ENCODE results near the gene HGF.

GRCh38 chr7:80277339-80278226 is 143.0 kb downstream of the GNAI1 start:
- PRO-cap = no peak
- RAMPAGE, long total RNA, 4 experiments = no peak in any of the 4 experiments

- PRO-cap = no peak
- RAMPAGE, long total RNA, 4 experiments = no peak in any of the 4 experiments
Observed at GRCh38 chr7:80279583-80280301, 145.1 kb downstream of the GNAI1 start.

- PRO-cap = no peak
- RAMPAGE, long total RNA, 4 experiments = no peak in any of the 4 experiments
Observed at GRCh38 chr7:80623513-80624465, 14.7 kb upstream of the CD36 start.

GRCh38 chr7:81478181-81479321 is 291.3 kb downstream of the HGF start:
- PRO-cap = no peak
- RAMPAGE, long total RNA, 4 experiments = no peak in any of the 4 experiments

GRCh38 chr7:81769822-81770821 is at the start of gene HGF:
HGF (minus strand) TSS chr7:81770047.
- PRO-cap = bidirectional peak, plus-strand start at chr7:81770359, minus-strand start at chr7:81770128
- RAMPAGE, long total RNA, 4 experiments = start-site peak on the minus strand in 3 of 4 experiments, at chr7:81770047-81770086 at its widest, 6 to 30 reads per replicate

- PRO-cap = no peak
- RAMPAGE, long total RNA, 4 experiments = no peak in any of the 4 experiments
Observed at GRCh38 chr7:81845902-81846256, 76.0 kb upstream of the HGF start.

DNA sequence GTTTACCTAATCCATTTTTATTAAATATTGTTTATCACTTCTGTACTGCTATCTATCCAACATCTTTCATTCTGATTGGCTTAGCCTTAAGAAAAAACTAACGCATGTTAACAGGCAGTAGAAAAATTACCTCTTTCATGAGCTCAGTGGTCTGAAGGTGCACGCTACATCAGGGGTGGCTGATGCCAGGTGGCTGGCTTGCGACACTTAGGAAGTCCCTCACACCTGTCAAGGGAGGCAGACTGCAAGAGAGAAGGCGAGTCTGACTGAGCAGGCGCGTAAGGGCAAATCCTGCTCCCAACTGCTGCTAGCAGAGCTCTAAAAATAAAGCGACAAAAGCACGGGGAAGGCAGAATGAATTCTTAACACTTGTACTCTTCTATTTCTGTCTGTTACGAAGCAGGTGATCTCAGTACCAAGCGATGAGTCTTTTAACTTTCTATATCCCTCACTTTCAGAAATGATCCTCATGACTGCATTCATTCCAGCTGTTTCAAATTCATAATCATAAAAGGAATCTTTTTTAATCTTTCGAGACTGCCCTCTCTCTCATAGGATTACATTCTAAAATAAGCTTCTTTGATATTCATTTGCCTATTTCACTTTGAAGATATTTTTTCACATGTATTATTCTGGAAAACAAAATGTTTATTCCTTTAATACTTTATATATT is 33.1 kb downstream of the CACNA2D1 start:
- PRO-cap = bidirectional peak, plus-strand start at position 392 of the sequence, minus-strand start at position 320 of the sequence
- RAMPAGE, long total RNA, 4 experiments = no peak in any of the 4 experiments

DNA sequence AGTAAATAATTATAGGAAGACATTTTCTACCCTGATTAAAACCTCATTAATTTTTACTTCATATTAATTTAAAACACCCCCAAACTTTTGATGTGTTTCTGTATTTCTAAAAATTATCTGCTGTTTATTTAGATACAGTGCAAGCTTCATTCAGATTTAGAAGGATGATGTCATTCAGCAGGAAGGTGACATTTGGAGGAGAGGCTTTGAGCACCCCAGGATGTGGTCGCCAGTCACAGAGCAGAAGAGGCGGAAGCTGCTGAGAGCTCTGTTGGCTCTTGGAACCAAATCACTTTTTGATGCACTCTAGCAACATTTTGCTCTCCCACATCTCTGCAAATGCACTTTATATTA is 233.9 kb upstream of the CACNA2D1 start:
- PRO-cap = no peak
- RAMPAGE, long total RNA, 4 experiments = no peak in any of the 4 experiments

DNA sequence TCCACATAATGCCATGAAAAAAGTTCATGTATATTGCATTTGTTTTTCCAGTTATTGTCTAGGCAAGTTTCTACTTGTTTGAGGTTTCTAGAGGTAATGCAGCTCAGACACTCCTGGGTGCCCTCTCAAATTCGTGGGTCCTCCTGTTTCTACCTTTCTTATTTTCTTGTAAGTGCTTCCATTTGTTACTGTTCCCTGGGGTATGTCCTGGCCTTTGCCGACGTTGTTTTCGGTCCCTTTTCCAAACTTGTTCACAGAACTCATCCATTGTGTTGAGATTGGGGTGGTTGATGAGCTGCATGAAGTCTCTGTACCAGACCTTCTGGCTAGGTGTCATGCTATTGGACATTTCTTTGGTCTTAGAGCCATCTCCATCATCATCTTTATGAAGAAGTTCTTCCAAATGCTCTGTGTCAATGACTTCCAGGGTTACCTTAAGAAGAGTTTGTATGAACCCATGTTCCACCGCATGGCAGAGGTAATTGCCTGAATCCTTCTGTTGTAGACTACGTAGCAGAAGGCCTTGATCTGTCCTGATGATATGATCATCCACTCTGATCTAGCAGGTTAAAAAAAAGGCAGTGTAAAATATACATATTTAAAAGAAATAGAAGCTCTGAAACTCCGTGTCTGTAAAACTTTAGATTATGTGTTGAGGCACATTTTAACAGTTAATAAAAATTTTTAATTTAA is 233.2 kb downstream of the SEMA3A start:
- PRO-cap = no peak
- RAMPAGE, long total RNA, 4 experiments = no peak in any of the 4 experiments

DNA sequence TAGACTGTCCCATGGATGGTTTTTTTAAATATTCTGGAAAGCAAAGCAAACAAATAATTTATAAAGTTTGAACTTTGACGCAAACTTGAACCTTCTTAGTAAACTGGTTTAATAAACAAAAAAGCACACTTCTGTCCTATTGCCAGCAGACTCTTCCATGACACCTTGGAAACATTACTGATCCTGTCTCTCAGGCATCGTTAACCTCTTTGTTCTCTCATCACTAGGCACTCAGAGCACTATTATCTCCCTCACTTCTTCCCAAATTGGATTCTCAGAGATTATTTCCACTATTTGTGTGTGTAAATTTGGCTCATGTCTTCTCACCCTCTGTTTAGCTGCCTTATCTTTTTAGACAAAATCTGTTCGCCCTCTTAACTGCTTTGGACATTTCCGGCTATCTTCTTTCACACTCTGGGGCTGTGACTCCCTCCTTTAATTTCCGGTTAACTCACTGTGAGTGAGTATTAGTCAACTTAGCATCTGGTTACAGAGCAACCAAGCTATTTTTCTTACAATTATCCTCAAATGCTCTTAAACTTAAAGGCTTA is 177.4 kb upstream of the SEMA3A start:
- PRO-cap = no peak
- RAMPAGE, long total RNA, 4 experiments = no peak in any of the 4 experiments

DNA sequence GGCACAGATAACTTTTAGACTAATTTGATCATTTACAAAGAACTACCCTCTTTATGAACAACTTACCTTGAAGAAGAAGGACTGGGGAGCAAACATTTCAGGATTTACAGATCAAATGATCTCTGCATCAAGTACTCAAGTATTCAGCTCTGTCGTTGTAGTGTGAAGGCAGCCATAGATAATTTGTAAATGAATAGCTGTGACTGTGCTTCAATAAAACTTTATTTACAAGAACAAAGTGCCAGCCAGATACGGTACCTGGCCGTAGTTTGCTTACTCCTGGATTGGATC is 388.1 kb upstream of the SEMA3A start:
- PRO-cap = no peak
- RAMPAGE, long total RNA, 4 experiments = no peak in any of the 4 experiments

GRCh38 chr7:86846607-86847131 is 203.0 kb downstream of the GRM3 start:
- PRO-cap = no peak
- RAMPAGE, long total RNA, 4 experiments = no peak in any of the 4 experiments

DNA sequence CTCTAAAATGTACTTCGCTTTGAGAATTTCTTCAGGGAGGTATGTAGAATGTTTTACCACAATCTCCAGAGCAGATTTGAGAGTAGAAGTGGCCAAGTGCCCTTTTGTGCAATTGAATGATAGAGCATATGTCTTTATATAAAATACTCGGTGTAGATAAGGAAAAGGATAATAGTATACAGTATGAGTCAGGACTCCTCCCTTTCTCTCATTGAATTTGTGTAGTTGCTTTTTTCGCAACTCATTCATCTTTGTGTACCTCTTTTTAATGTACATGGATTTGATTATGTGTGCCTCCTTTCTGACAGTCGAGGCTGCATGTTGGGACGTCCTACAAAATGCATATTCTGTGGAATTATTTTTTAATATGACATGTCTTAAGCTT is 1.1 kb downstream of the DMTF1 start:
- PRO-cap = no peak
- RAMPAGE, long total RNA, 4 experiments = no peak in any of the 4 experiments

GRCh38 chr7:87162090-87162766 is 10.0 kb downstream of the DMTF1 start:
- PRO-cap = no peak
- RAMPAGE, long total RNA, 4 experiments = no peak in any of the 4 experiments

GRCh38 chr7:87450143-87450342 is 25.4 kb downstream of the ABCB4 start:
- PRO-cap = no peak
- RAMPAGE, long total RNA, 4 experiments = no peak in any of the 4 experiments

DNA sequence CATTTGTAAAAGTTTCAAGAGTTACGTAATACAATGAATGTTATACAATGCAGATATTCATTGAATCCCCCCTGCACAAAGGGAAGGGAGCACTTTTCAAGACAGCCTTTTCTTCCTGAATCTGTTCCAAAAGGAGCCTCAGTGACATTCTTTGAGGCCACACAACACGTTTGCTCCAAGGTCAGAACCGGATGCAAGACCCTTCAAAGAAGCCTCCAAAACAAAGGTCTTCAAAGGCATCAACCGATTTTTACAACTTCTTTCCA is 490 bp downstream of the ABCB4 start:
- PRO-cap = no peak
- RAMPAGE, long total RNA, 4 experiments = no peak in any of the 4 experiments

- PRO-cap = no peak
- RAMPAGE, long total RNA, 4 experiments = no peak in any of the 4 experiments
Observed at GRCh38 chr7:87505147-87505473, 29.6 kb upstream of the ABCB4 start.

GRCh38 chr7:87910749-87911047 is 23.4 kb upstream of the ADAM22 start:
- PRO-cap = no peak
- RAMPAGE, long total RNA, 4 experiments = no peak in any of the 4 experiments

DNA sequence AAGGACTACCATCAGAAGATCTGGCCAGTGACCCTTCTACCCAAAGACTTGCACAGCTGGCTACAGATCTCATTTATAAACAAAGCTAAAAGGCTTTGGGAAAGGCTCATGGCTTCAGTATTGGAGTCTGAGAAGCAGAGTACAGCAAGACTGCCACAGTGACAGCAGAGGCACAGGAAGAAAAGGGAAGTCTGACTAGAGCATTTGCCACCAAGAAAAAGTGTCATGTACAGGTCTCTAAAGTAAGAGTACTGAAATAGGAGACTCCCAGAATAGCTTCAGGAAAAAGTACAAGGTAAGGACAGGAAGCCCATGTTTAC is 19.0 kb downstream of the STEAP1 start:
- PRO-cap = no peak
- RAMPAGE, long total RNA, 4 experiments = no peak in any of the 4 experiments

- PRO-cap = no peak
- RAMPAGE, long total RNA, 4 experiments = no peak in any of the 4 experiments
Observed at GRCh38 chr7:90250638-90251779, 6.0 kb downstream of the CFAP69 start.

All from gastroesophageal sphincter (tissue), 4 donors.